Progenitor cell of endocrine pancreas (in vitro differentiated cells): Measurements from ENCODE around the genes MIXL1 and PARP1.

GRCh38 chr1:225461481-225461813 lies 33.6 kb upstream of the LBR start:
- PRO-cap: no peak

DNA sequence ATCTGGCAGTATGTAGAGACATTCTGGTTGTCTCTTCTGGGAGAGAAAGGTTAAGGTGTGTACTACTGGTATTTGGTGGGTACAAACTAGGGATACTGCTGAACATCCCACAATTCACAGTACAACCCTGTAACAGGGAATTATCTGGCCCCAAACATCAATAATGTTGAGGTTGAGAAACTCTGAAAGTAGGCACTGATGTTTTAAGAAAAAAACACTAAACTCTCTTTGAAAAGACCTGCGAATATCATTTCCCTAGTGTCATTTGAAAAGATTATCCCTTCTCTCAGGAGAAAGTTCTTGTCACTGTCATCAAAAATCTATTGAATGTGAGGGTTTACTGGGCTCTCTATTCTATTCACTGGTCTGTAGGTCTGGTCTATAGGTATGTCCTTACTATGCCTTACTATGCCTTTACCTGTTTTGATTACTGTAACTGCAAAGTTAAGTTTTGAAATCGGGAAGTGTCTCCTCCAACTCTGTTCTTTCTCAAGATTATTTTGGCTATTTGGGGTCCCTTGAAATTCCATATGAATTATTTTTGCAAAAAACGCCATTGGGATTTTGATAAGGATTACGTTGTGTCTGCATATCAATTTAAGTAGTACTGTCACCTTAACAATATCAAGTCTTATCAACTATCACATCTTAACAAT lies 18.4 kb downstream of the ENAH start:
- PRO-cap: no peak

GRCh38 chr1:225693961-225694651 lies 41.2 kb upstream of the ENAH start:
- PRO-cap: no peak

DNA sequence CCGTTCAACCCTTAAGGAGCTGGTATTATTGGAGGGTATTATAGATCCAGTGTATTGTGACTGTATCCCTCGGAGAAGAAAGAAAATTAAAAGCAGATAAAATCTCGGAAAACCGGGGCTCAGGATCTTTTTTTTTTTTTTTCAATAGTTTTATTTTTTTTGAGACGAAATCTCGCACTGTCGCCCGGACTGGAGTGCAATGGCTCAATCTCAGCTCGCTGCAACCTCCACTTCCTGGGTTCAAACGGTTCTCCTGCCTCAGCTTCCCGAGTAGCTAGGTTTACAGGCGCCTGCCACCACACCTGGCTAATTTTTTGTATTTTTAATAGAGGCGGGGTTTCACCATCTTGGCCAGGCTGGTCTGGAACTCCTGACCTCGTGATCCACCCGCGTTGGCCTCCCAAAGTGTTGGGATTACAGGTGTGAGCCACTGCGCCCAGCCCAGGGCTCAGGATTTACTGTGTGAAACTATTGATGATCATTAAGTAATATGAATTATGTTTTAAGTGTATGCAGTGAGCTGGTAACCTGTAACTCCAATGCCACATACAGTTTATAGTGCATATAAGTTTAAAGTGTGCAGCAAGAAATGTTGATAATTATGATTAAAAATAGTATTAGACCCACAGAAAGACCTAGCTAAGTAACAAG lies 1.5 kb downstream of the SRP9 start:
- PRO-cap: no peak

- PRO-cap: no peak
Measured at GRCh38 chr1:225789980-225790572, 12.4 kb downstream of the SRP9 start.

DNA sequence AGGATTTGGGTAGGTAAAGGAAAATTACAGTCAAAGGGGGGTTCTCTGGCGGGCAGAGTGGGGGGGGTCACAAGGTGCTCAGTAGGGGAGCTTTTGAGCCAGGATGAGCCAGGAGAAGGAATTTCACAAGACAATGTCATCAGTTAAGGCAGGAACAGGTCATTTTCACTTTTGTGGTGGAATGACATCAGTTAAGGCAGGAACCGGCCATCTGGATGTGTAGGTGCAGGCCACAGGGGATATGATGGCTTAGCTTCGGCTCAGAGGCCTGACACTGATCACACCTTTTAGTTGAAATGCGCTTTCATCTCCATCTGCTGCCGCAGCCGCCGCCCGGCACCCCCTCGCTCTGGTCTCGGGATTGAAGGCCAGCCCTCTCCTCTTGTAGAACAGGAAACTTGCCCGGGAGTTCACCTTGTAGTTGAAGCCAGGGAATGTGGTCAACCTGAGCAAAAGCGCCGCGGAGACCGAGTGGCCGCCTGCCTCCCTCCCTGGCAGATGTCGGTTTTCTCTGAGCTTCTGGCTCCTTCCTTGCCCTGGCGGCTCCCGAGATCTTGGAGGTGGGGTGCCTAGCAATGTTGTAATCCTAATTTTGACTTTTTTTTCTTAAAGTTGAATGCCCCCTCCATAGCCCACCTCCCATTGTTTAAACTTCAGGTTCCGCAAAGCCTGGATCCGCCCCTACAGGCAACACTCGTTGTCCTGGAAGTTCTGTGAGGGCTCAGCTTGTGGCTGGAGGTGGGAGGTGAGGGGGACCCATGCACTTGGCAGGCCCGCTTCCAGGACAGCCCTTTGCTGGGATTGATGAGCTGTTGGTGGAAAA lies 994 bp downstream of the EPHX1 start:
- PRO-cap: bidirectional peak, plus-strand start at position 413 of the sequence, minus-strand start at position 357 of the sequence

- PRO-cap: bidirectional peak, plus-strand start at chr1:225848895, minus-strand start at chr1:225848781
Measured at GRCh38 chr1:225848326-225849245, 33.6 kb downstream of the TMEM63A start.

DNA sequence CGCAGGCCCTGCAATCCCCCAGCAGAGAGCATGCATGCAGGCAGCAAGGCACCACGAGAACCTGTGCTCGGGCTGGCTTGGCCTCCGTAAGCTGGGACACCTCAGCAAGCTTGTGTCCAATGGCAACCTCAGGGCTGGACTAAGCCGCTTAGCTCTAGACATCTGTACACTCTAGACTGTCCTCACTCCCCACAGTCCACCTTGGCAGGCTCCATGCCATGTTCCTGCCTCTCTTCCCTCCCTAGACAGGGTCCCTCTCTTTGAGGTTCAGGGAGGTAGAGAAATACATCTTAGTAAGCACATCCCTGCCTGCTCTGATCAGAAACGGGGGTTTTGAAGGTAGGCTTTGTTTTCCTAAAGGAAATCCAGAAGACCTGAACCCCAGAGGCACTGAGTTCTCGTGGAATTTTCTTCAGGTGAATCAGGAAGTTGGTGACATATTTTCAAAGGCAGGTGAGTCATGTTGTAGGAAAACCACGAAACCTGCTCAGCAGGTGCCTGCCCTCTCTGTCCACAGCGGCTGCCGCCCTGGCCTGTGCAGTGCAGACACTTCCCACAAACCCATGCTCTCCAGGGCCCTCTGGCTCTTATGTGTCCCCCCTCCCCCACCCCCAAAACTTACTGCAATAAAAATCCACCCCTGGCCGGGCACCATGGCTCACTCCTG lies 6.9 kb downstream of the TMEM63A start:
- PRO-cap: unidirectional peak, plus-strand start at position 185 of the sequence

DNA sequence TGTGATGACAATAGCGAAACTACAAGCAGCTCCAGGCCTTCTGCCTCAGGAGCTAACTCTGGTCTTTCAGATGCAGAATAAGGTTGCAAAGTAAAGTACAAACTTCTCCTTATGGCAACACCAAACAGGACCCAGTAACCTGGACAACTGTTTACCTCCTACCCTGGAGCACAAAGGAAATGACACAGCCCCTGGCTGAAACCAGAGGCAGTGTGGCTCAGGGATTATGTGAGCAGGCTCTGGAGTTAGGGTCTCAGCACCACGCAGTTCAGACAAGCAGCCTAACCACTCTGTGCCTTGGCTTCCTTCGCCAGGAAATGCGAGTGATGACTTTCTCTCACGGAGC lies 1.2 kb downstream of the TMEM63A start:
- PRO-cap: no peak

- PRO-cap: no peak
Measured at GRCh38 chr1:226000308-226000742, 1.2 kb upstream of the SDE2 start.

- PRO-cap: bidirectional peak, plus-strand start at chr1:226063181, minus-strand start at chr1:226063050; bidirectional peak, plus-strand start at chr1:226063258, minus-strand start at chr1:226063282
Measured at GRCh38 chr1:226062919-226063379, 433 bp downstream of the H3-3A start.

DNA sequence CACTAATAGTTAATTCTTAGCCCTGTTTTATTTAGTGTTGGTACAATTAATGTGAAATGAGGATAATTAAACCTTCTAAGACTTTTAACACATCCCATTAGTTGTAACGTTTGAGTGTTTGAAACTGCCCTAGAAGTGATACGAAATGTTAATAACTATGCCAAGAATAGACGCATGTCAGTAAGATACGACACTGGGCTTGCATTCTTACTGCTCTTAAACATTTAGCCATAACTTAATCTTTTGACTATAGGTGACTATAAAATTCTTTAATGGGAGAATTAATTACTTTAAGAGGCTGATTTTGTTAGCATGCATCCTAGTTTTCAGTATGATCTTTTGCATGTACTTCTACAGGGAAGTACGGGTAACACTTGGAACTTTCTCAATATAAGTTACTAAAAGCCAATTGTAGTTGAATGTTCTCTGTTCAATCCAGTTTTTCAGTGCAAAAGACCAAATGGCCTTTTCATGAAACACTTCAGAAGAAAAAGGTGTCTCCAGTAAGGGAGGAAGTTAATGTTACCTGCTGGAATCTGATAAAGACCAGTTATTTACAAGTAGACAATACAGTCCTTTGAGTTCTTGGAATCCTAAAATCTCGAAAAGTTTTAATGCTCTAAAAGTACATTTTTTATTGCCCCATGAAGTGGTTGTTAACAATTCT lies 10.0 kb downstream of the H3-3A start:
- PRO-cap: no peak

GRCh38 chr1:226073072-226074440 lies 11.0 kb downstream of the H3-3A start:
- PRO-cap: unidirectional peak, plus-strand start at chr1:226073476

GRCh38 chr1:226100433-226101472 lies 38.2 kb downstream of the H3-3A start:
- PRO-cap: no peak

DNA sequence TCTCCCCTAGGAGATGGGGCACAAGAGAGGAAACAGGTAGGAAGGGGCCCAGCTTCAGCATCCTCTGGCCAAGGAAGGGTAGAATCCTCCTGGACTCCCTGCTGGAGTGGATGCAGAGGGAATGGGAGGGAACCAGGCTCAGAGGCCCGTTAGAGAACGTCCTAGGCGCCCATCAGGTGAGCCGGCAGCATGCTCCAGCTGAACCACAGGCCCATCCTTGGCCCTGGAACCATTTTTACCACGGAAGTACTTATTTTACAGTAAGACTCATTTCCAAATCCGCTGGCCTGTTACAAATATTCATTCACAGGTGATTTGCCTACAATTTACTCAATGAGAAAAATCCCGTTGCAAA lies 58.1 kb downstream of the H3-3A start:
- PRO-cap: no peak

- PRO-cap: no peak
Measured at GRCh38 chr1:226132859-226133545, 53.5 kb downstream of the ACBD3 start.

- PRO-cap: no peak
Measured at GRCh38 chr1:226161347-226162052, 25.0 kb downstream of the ACBD3 start.

- PRO-cap: unidirectional peak, plus-strand start at chr1:226186415
Measured at GRCh38 chr1:226185994-226186605, 441 bp downstream of the ACBD3 start.

- PRO-cap: unidirectional peak, plus-strand start at chr1:226223249; bidirectional peak, plus-strand start at chr1:226223317, minus-strand start at chr1:226223319
Measured at GRCh38 chr1:226223076-226223767, at the start of gene MIXL1. Gene MIXL1 (plus strand): TSS chr1:226223664.

DNA sequence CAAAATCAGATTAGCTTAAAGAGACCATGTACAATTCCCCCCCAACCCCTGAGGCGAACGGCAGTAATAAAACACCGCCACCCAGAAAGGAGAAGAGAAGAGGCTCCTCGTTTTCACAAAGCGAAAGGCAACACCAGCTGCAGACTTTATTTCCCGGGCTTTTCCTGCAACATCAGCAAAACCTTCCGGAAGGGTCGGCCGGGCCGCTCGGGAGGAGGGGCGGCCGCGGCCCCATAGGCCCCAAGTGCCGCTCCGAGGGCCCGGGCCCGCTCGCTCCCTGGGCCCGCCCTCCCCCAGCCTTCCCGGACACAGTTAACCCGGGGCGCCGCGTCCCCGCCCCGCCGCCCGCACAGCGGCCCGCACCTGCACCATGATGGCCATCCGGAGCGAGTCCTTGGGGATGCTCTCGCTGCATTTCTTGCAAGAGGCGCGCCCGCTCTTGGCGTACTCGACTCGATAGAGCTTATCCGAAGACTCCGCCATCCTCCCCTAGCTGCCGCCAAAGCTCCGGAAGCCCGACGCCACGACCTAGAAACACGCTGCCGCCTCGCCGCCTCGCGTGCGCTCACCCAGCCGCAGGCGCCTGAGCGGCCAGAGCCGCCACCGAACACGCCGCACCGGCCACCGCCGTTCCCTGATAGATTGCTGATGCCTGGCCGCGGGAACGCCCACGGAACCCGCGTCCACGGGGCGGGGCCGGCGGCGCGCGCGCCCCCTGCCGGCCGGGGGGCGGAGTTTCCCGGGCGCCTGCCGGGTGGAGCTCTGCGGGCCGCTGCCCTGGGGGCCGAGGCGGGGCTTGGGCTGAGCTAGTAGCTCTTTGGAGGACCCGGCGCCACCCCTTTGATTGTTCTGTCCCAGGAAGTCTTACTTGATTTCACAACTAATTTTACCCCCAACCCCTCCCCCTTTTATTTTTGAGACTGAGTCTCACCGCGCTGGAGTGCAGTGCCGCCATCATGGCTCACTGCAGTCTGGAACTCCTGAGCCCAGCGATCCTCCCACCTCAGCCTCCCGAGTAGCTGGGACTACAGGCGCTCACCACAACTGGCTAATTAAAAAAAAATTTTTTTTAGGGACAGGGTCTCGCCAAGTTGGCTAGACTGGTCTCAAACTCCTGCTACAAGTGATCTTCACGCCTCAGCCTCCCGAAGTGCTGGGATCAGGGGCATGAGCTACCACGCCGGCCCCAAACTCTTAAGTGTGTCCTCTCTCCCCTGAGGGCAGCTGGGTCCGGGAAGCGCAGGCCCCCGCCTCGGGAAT lies at the start of gene PARP1:
TSS of gene PARP1 (minus strand) at position 647 of the 1,260 bp plus-strand sequence.
- PRO-cap: bidirectional peak, plus-strand start at position 945 of the sequence, minus-strand start at position 644 of the sequence